Occipital lobe (tissue), 2 donors: ENCODE data around the genes FBXL7 and RETREG1.

DNA sequence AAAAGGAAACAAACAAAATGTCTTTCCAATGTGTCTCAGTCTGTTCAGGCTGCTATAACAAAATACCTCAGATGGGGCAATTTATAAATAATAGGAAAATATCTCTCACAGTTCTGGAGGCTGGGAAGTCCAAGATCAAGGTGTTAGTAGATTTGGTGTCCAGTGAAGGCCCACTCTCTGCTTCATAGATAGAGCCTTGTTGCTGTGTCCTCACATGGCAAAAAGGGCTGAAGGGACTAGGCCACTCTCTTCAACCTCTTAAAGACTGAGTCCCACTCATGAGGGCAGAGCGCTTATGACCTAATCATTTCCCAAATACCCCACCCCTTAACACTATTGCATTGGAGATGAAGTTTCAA is 8.9 kb upstream of the OTULINL start:
- RAMPAGE, long total RNA: no peak

DNA sequence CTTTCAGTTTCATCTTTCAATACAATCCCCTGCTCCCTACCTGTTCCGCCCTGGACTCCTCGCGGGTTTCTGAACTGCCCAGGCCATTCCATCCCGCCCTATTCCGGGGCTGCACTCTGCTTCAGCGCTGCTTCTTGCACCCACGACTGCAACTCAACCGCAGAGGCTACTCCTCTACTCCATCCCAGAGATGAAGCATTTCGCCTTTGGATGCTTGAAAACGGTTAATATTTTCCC is 761 bp upstream of the OTULIN start:
- RAMPAGE, long total RNA: no peak

DNA sequence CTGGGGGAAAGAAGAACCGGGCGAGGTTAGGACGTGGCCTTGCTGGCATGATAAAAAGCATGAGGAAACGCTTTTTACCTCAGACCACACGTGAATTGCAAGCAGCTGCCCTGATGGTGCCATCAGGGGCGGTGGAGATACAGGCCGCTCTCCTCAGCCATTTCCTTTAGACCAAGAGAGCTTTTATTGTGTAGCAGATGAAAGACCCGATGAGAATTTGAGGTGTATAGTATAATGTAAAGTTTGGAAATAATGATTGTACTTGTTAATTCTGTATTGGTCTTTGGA is 38.0 kb downstream of the OTULIN start:
- RAMPAGE, long total RNA: no peak

GRCh38 chr5:14711567-14712454 is 47.3 kb downstream of the OTULIN start:
- RAMPAGE, long total RNA: no peak

DNA sequence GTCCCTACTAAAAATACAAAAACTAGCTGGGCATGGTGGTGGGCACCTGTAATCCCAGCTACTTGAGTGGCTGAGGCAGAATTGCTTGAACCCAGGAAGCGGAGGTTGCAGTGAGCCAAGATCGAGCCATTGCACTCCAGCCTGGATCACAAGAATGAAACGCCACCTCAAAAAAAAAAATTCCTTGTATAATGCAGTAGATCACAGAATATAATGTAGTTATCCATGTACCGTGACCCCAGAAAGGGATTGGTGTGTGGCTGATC is 23.6 kb upstream of the ANKH start:
- RAMPAGE, long total RNA: no peak

DNA sequence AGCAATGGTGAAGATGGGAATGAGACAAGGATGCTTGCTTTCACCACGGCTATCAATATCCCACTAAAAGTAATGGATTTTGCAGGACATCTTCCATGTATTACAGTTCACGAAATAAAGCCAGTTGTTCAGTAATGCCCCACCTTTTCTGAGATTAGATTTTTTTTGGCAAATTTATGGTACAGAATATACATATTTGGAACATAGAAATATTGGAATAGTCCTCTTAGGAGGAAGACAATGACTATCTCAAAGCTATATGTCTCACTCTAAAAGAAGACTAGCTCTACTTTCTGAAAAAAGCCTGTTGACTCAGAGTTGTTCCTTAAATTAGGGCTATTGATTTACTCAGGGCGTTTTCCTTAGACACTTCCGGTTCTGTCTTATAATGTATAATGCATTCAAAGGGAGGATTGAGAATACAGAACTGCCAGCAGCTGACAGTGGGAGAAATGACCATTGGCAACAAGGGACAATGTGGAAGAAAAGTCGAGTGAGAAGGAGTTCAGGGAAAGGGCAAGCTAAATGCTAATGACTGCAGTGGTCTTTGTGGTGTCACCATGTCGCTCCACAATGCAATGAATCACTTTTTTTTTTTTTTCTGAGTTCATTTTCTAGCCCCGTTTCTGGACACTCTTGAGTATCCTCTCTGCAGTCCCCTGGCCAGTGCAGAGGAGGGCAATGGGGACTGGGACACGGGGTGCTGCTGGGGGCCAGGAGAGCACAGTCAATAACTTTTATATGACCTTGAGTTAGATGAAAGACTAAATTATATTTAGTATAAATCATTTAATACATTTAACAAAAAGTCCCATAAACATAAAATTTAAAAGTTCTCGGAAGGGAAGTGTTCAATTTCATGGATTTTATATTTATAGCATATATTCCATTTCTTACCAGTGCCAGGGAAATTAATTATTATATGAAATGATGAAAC is 65.7 kb upstream of the ANKH start:
- RAMPAGE, long total RNA: no peak

DNA sequence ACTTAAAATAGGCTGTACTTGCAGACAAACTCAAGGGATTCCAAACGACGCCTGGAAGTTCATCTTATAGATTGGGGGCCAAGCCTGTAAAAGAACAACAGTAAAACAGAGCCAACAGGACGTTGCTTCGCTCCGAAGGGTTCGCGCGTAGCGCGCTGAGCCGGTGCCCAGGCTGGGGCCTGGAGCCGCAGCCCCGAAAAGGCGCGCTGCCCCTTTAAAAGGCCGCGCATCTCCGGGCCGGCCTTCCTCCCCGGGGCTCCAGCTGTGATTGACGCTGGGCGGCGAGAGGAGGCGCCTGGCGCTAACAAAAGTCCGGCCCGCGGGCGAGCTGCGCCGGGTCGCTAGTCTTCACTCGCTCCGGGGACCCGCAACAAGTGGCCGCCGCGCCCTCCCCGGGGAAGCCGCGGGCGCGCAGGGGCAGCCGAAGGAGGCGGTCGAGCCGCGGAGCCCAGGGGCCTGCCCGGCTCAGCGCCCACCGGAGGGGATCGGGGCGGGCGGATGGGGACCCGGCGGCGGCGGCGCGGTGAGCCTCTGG is at the start of gene FBXL7:
TSS of gene FBXL7 (plus strand) at position 333 of the 535 bp plus-strand sequence.
- RAMPAGE, long total RNA: no peak

GRCh38 chr5:15677134-15677680 is 177.2 kb downstream of the FBXL7 start:
- RAMPAGE, long total RNA: no peak

DNA sequence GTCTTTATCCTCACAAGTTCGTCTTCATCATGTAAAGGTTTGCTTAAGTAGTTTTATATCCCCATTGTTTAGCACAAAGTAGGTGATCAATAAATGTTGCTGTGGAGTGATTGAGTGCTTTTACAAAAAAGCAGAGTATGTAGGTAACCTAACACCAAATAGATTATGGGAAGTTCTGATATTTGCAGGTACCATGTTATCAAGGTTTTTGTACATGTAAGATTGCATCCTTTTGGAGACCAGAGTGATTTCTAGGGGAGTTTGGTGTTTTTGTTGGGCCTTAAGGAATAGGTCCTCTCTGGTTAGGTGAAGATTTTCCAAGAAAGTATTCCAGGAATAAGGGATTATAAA is 196.9 kb downstream of the FBXL7 start:
- RAMPAGE, long total RNA: no peak

GRCh38 chr5:16178739-16179486 is 678 bp downstream of the MARCHF11 start:
- RAMPAGE, long total RNA: no peak

- RAMPAGE, long total RNA: no peak
Observed at GRCh38 chr5:16522144-16522535, 56.5 kb upstream of the ZNF622 start.

GRCh38 chr5:16537937-16538438 is 72.4 kb upstream of the ZNF622 start:
- RAMPAGE, long total RNA: no peak

- RAMPAGE, long total RNA: no peak
Observed at GRCh38 chr5:16592972-16593437, 23.8 kb downstream of the RETREG1 start.

- RAMPAGE, long total RNA: no peak
Observed at GRCh38 chr5:16615573-16616278, 1.1 kb downstream of the RETREG1 start.

DNA sequence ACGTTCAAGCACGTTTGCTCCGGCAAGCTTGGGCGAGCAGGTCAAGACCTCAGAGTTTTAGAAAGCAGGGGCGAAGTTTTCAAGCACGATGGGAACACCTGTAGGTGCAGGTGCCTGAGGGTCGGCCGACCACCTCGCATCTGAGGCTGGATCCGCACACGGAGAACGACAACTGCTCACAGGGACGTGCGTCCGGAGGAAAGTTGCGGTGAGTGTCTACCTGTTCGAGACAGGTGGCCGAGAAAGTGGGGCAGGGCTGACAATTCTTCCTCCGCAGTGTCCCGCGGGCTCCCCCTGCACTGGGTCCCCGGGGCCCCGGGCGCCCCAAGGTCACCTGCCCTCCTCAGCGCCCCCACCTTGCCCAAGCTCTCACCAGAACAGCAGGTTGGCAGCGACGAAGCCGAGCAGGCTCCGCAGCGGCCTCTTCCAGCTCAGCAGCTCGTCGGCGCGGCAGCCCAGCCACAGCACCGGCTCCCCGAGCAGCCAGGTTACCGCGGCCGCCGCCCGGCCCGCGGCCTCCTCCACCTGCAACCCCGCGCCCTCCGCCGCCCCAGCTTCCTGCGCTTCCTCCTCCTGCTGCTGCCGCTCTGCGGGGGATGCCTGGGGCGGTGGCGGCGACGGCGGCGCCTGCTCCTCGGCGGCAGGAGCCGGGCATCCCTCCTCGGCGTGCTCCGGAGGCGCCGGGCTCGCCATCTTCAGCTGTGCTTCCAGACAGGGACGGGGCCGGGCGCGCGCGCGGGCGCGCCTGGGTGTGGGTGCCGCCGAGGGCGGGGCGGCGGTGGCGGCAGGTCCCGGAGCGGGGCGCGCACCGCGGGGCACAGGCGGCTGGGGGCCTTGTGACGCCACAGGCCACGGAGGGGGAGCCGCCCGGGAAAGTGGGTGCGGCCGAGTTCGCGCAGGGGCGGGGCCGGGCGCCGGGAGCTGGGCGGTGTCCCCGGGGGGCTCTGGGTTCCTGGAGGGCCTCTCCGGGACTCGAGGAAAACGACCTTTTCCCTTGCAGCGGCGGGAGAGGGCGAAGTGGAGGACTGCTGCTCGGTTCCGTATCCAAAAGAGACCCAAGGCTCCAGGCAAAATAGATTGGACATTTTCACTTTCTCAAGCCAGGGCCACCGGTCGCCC is at the start of gene RETREG1:
TSS of gene RETREG1 (minus strand) at position 719 of the 1,119 bp plus-strand sequence.
- RAMPAGE, long total RNA: no peak

GRCh38 chr5:16710825-16711461 is 94.1 kb upstream of the RETREG1 start:
- RAMPAGE, long total RNA: no peak

GRCh38 chr5:16737568-16738656 is 121.1 kb upstream of the RETREG1 start:
- RAMPAGE, long total RNA: start-site peak on the minus strand at chr5:16738155-16738279, 169 and 164 reads in 2 replicates

GRCh38 chr5:16749580-16750068 is 132.8 kb upstream of the RETREG1 start:
- RAMPAGE, long total RNA: no peak

- RAMPAGE, long total RNA: no peak
Observed at GRCh38 chr5:16900960-16901815, 34.9 kb downstream of the MYO10 start.

- RAMPAGE, long total RNA: no peak
Observed at GRCh38 chr5:16934609-16935113, 1.4 kb downstream of the MYO10 start.